Choroid plexus epithelial cell (primary cell): ENCODE measurements around a stretch of chr17.

DNA sequence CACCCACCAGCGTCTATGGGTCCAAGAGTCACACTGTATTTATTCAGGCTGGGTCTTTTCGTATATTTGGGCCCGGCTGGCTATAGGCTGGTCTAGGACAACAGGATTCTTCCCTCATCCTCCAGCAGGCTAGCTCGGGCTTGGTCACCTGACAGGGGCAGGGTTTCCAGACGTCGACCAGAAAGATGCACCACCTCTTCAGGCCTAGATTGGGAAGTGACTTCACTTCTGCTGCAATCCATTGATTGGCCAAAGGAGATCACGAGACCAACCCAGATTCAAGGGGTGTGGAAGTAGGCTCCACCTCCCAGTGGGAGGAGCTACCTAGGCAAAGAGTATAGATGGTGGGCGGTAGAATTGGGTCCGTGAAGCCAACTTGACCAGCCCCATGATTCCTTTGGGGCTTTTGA lies 167.5 kb downstream of the GOSR1 start:
- RRBS: no CpG with 5 or more reads among the region's 9 CpGs

DNA sequence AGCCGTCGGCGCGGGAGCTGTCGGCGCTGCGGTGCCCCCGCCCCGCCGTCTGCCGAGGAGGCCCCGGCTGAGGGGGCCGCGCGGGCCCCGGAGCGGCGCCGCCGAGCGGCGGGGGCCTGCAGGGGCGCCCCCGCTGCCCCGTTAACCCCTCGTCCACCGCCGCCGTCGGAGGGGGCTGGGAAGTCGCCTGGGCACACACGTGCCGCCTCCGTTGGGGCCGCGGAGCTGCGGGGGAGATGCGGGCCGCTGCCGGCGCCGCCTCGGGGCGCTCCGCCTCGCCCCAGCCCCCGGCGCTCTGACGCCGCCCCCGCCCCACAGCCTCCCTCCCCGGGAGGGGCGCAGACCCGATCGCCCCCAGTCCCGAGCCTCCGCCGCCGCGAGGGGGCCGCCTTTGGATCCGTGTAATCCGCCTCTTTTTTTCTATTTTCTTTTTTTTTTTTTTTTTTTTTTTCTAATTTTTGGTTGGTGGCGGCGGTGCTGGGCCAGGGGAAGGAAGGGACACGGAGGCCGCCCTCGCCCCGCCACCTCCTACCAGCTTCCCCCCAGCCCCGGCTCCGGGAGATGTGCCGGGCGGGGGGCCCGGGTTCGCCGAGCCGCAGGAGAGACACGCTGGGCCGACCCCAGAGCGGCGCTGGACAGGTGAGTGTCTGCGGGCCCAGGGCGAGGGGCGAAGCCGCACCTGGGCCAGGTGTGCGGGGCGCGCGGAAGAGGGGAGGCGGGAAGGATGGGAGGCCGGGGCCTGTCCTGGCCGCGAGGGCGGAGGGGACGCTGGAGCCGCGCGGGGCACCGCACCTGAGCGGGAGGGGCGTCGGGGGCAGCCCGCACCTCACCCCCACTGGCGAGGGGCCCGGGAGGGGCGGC lies 115.1 kb downstream of the CRLF3 start:
- RRBS: no CpG with 5 or more reads among the region's 106 CpGs

DNA sequence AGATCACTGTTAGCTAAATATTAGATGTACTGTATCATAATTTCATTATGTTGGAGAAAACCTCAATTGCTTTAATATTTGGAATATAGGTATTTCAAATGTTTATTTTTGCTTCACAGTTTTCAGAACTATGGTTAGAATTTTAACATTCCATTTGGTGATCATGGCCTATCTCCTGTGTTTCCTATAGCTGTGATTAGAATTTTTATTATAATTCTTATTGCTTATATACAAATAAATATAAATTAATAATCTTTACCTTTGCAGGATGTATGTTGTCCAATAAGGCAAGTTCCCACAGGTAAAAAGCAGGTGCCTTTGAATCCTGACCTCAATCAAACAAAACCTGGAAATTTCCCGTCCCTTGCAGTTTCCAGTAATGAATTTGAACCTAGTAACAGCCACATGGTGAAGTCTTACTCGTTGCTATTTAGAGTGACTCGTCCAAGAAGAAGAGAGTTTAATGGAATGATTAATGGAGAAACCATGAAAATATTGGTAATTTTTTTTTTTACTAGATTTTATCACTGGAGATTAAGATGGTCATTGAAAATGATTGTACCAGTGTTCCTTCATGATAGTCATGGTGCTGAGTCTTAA lies 55.8 kb downstream of the CRLF3 start:
- RRBS: no CpG with 5 or more reads among the region's 3 CpGs

GRCh38 chr17:30957782-30958733 lies 12.8 kb upstream of the RNF135 start:
- RRBS: no CpG with 5 or more reads among the region's 14 CpGs

GRCh38 chr17:31051952-31052590 lies 42.7 kb upstream of the NF1 start:
- RRBS: no CpG with 5 or more reads among the region's 6 CpGs

DNA sequence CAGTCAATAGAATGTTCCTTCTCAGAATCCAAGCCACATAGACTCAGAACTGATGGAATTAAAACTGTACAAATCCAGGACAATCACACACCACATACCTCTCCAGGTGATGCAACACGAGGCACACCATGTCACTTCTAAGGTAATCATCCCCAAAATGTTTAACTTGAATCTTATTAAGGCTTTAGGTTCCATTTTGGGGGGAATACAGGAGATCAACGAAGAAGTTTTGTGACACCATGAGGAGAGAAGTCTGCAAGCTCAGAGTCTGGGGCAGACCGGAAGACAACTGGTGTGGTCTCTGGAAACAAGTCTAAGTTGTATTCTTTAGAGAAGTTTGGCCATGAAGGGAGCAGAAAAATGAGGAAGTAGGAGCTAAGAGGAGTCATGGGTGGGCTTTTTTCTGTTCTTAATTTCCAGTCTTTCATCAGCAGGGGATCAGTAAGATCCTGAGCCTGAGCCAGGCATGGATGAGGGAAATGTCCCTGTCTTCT lies 35.9 kb upstream of the NF1 start:
- RRBS: no CpG with 5 or more reads among the region's 3 CpGs

DNA sequence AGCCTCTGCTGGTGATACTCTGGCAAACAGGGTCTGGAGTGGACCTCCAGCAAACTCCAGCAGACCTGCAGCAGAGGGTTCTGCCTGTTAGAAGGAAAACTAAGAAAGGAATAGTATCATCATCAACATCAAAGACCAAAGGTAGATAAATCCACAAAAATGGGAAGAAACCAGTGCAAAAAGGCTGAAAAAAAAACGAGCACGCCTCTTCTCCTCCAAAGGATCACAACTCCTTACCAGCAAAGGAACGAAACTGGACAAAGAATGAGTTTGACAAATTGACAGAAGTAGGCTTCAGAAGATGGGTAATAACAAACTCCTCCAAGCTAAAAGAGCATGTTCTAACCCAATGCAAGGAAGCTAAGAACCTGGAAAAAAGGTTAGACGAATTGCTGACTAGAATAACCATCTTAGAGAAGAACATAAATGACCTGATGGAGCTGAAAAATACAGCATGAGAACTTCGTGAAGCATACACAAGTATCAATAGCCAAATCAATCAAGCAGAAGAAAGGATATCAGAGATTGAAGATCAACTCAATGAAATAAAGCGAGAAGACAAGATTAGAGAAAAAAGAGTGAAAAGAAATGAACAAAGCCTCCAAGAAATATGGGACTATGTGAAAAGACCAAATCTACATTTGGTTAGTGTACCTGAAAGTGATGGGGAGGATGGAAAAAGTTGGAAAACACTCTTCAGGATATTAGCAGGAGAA lies 82.6 kb downstream of the NF1 start:
- RRBS: no CpG with 5 or more reads among the region's 6 CpGs

DNA sequence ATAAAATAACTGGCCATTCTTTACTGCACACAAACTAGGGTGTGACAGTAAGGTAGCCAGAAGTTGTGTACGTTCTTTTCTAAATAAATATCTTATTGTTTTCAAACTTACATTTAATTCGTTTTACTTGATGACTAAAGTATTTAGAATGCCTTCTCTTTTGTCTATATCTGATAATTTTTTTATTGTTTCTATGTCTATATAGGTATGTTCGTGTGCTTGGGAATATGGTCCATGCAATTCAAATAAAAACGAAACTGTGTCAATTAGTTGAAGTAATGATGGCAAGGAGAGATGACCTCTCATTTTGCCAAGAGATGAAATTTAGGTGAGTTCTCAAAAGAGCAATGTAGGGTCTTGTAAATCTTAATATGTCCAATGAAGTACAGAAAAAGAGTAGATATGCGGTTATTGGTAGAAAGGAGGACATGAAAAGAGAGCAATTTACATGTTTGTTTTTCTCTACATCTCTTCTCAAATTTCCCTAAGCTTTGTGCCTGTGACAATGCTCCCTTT lies 66.9 kb downstream of the OMG start:
- RRBS: no CpG with 5 or more reads among the region's 5 CpGs

DNA sequence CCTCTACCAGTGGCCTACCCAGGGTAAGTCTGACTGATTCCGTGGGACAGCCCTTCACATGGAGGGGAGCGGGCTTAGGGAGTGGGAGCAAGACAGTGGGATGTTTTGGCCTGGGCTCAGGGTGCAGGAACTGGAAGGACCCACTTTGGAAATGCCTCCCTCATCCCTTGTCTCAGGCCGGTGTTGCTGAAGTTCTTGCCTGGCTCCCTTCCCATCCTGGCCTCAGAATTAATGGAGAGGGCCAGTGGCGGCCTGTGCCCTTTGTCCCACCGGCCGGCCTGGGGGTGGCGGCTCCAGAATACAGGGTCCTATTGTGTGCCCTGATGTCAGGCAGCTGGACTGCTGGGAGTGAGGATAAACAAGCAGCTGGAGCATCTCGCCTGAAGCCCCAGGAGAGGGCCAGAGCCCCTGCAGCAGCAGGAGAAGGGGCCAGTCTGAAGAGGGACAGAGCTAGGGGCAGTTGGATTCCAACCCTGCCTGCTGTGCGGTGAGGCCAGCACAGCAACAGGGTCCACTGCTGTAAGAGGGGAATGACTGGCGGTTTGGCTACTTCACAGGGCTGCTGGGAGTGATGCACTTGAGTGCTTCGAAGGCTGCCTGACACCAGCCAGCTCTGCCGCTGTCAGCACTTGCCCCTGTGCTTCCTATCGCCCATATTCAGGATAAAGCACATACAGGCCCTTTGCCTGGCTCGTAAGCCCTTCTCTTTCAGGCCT lies 24.9 kb downstream of the RAB11FIP4 start:
- RRBS: 20% methylated on average over 3 of the region's 14 CpGs

- RRBS: no CpG with 5 or more reads among the region's 13 CpGs
Observed at GRCh38 chr17:31491807-31492195, 100.3 kb downstream of the RAB11FIP4 start.

DNA sequence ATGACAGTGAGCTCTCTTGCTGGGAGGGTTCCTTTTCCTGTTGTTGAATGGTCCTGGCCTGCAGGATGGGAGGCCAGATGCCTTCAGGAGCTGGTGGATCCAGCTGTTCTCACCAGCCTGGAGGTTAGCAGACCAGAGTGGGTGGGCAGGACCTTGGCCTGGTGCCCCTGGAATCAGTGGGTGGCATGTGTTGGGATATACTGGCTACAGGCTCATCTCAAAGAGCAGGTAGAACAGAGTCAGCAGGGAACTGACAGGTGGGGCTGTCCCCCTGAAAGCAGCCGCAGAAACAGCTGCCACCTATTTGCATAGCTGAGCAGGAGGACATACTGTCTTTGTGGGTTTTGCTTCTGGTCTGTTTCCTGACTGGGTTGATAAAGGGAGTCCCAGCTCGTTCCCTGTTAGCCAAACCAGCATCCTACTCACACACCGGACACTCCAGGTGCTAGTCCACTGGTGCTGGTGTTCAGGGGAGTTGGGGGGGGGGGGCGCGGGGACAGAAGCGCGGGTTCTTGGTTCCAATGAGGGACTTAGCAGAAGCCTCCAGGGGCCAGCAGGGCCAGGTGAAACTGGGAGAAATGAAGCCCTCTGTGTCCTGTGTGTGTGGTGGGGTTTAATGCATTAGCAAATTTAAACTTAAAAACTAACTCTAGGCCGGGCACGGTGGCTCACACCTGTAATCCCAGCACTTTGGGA lies 144.2 kb downstream of the RAB11FIP4 start:
- RRBS: no CpG with 5 or more reads among the region's 9 CpGs

GRCh38 chr17:31560732-31561177 lies 169.3 kb downstream of the RAB11FIP4 start:
- RRBS: no CpG with 5 or more reads among the region's 7 CpGs

DNA sequence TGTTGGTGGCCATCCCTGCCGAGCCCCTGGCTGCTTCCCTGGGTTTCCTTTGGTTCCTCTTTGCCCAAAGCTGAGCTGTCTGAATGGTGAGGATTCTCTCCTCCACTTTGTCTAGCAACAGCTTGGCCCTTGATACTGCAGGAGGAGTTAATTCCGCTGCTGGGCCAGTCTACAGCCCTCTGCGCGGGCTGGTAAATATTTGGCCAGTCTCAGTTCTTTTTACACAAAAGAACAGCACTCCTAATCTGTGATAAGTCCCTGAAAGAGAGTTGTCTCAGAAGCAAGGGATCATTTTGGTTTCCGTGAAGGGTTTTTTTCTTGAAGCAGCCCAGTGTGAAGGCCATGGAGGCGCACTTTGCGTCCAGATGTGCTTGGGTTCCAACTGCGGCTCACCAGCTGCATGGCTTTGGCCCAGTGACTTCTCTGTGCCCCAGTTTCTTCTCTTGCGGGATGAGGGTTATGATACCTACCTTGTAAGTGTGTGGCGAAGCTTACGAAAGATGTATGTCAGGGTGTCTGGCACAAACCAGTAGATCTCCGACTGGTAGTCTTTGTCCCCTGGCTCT lies 171.1 kb downstream of the RAB11FIP4 start:
- RRBS: no CpG with 5 or more reads among the region's 12 CpGs

DNA sequence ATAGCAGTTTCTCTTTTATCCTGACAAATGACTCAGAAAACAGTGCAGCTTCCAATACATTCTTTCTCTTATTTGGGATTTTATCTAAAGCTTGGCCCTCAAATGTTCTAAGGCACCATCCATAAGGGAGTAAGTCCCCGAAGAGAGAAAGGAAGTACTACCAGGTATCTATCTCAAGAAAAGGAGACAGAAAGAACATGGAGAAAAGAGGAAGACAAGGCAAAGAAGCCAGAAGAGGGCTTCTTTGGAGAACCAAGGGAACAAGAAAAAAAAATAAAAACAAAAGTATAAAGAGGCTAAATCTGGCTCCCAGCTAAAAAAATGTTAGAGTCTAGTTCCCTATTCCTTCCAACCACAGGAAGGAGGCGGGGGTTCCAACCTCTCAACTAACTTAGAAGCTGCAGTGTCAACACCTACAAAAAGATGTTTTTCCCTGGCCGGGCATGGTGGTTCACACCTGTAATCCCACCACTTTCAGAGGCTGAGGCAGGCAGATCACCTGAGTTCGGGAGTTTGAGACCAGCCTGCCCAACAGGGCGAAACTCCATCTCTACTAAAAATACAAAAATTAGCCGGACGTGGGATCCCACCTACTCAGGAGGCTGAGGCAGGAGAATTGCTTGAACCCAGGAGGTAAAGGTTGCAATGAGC lies 13.4 kb downstream of the UTP6 start:
- RRBS: no CpG with 5 or more reads among the region's 7 CpGs

- RRBS: no CpG with 5 or more reads among the region's 2 CpGs
Observed at GRCh38 chr17:32141324-32141656, 1.0 kb upstream of the RHOT1 start.

- RRBS: no CpG with 5 or more reads among the region's 3 CpGs
Observed at GRCh38 chr17:32393618-32393945, 43.6 kb downstream of the ZNF207 start.

DNA sequence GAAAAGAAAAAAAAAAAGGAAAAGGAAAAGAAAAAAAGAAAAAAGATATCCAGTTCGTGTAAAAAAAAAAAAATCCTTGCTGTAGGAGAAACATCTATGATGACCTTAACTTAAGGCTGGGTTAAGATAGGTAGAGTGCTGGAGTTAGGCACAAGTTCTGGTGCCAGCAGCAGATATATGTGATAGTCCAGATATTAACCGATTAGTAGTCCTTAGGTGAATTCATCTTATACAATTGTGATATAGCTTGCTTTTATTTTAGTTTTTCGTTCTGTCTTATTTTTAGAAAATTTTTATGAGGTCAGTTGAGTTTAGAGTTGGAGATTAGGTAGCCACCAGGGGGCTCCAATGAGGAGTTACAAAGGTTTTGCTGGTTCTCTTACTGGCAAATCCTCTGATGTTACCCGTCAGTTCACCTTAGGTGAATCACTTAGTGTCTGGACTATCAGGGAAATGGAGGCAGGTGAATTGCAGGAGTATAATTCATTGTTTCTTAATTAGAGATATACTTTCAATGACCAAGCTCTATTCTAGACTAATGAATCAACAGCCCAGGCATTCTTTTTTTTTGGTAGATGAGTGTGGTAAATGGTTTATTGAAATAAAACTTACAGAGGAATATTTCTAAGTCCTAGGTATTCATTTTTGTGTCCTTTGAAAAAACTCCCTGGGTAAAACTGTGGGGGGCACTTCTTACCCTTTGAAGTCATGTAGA lies 17.4 kb downstream of the PSMD11 start:
- RRBS: no CpG with 5 or more reads among the region's 4 CpGs

DNA sequence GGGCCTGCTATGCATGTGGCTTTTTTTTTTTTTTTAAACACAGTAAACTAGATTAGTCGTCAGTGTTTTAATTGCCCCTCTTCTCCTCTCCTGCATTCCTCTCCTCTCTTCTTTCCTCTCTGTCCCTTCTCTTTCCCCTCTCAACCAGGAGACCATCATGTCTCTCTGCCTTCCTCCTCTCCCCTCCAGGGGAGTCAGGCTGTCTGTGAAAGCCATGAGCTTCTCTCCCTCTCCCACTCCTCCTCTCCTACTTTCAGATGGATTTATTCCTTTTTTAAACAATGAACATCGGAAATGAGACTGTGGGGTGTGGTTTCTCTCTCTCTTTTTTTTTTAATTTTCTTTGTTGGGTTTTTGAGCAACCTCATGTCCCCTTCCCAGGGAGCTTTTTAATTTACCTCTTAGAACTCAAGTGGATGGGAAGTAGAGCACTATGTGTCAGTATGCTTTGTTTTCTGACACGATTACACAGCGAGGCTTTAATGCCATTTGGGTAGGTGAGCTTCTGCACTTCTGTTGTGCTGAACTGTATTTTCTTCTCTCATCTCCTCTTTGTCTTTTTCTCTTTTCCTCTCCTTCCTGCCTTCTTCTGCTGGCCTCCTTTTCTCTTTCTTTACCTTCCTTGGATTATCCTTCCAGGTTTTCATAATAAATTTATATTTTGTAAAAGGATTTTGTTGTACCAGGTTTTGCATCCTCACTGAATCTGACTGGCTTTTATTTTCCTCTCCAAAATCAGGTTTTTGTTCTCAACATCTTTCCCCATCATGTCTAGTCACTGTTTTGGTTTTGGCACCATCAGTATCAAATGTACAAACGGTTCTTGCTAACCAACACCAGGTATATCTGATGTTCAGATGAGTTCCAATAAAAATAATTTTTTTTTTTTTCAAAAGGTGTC lies 5.1 kb upstream of the CDK5R1 start:
- RRBS: no CpG with 5 or more reads among the region's 5 CpGs

DNA sequence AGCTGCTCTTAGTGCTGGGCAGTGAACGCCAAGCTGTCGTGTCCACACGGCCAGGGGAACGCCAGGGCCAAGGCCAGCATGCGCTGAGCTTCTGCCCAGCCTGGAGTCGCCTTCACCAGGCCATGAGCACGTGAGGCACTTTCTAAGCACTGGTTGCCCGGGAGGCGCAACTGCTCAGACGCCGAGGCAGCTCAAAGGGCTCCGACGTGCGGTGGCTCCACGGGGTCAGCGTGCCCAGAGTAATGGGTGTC lies 9.1 kb downstream of the CDK5R1 start:
- RRBS: no CpG with 5 or more reads among the region's 16 CpGs

GRCh38 chr17:32523923-32524476 lies 37.2 kb downstream of the CDK5R1 start:
- RRBS: no CpG with 5 or more reads among the region's 10 CpGs